Mammary microvascular endothelial cell (primary cell): ENCODE data around the gene RNF43.

DNA sequence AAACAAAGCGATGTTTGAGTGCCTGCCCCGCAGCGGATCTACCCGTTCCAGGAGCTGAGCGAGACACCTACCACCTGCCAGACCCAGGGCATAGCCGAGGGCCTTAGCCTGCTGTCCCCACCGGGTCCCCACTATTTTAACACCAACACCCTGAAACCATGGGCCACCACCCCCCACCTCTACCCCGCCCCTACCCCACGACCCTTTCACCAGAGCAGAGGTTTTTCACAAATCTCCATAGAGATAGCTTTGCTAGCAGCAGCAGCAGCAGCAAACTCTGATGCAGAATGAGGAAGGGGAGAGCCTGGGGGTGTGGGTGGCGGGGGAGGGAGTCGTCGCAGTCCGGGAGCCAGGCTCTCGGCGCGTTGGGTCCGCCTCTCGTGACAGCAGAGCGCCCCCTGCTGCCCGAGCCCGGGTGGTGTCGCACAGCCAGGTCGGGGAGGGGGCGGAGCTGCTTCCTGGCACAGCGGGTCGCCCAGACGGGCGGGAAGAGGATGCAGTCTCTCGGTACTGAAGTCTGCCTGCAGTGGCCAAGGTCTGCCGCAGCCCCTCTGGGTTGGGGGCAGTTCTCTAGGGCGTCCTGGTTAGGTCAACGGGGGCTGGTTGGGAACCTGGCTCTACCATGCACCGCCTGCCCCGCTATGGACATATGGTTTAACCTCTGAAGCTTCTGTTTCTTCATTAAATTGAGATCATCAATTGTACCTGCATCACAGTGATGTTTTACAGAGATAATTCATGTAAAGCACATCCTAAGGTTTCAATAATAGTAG is 38.1 kb upstream of the CCDC182 start:
- RAMPAGE, long total RNA = no peak

DNA sequence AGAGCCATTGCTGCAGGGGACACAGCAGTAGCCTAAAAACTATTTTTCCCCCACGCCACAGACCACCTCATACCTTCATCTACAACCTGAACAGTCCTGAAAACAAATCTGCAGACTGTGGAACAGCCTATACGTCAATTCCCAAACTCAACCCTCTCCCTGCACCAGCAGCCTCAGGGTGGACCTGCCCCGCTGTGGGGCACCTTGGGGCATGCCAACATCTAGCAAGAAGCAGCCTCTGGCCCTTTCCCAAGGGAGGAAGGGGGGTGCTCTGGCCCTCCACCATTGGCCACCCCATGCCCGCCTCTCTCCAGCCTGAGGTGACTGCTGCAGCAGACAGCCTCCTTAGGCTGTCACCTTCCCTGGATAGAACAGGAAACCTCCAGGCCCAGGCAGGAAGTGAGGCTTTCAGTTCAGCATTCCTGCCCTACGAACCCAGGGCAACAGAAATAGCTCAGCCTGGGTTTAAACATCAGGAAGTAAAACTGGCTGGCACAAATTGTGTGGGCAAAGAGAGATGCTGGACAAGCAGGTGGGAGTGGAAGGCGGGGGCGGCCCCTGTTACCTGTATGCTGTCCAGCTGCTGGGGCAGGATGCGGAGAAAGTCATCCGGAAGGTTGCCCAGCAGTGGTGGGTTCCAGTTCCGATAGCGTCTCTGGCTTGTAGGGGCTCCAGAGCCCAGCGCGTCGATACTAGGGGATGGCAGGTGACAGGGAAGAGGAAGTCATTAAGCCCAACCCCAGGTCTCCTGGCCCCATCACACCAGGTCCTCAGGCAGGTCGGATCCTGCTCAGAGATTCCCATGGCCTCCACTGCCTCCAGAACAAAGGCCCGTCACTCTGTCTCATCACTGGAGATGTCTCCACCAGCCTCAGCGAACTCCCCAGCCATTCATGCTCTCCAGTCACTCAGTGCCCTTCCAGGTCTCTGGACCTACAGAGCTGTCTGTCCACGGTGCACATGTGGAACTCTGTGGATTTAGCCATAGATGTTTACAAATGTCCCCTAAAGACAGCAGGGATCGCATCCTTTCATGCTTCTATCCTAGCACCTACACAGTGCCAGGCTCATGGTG is 23.5 kb upstream of the MRPS23 start:
- RAMPAGE, long total RNA = no peak

GRCh38 chr17:57911962-57912612 is 43.1 kb downstream of the CUEDC1 start:
- RAMPAGE, long total RNA = no peak

DNA sequence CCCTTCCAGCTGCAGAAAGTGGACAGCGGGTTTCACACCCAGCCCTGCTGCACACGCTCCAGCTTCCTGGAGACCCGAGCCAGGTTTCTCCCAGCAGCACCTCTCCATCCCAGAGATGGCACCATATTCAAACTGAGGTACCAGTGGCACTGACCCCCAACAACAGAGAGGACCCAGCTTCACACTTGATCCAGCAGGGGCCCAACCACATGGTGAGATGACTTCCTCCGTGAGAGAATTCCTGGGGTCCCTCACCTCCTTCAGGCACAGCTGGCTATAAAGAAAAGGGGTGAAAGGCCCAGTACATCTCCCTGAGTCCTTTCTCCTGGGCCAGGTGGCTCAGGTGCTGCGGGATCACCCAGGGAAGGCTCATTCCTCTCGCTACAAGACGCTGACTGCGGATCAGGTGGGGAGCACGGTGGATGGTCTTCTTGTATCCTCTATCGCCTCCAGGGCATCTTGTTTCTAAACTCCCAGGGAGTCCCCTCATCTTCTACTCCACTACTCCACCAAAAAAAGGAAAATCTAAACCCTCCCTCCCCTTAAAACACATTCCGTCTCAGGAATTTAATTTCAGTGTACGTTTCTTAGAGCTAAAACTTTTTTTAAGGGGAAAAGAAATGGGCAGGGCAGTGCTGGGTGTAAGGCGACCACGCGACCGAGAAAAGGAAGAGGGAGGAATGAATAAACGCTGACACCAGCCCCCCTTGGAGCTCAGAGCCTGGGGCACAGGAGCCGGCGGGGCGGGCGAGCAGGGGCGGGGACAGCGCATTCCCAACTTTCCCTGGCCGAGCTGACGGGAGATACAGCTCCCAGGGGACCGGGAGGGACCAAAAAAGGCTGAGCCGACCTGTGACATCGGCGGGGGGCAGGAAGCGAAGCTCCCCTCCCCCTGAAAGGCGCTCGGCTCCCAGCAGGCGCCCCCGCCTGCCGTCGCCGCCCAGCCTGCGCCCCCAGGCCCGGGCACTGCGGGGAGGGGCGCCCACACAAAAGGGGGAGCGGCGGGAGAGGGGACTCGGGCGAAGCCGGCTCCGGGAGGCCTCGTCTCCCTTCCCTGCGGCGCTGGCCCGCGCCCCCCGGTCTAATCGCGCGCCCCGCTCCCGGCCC is 1.0 kb downstream of the CUEDC1 start:
- RAMPAGE, long total RNA = no peak

DNA sequence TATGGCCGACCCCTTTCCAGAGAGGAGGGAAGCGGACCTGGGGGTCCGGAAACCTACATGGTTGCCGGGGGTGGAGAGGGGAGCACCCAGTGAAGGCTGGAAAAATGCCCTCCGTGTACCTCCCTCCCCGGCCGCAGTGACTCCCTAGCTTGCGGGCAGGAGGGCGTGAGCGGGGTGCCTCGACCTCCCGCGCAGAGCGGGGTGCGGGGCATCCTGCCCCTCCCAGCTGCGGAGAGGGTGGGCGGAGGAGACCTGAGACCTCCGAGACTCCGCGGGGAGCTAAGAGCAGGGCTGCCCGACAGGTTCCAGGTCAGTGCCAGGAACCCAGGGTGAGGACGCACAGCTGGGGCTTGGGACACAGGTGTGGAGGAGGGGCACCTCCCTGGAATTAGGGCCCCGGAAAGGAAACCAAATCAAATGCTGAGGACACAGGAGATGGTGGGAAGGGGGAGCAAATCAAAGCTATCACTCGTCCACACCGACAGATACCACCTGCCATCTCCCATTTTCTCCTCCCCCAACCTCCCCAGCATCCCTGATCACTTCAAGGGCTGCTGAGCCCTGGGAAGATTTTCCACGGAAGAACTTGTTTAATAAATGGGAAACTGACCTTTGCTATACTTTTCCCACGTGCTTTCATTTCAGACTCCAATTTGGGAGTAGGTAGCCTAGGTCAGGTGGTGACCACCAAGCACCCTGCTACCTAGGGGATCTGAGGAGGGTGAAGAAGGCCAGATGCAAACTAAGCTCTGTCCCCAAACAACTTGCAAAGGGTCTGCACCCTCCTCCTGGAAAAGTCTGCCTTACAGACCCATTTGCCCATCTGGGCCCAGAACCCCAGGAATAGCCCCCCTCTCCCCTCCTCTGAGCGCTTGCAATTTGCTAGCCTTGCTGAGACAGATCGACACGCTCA is 570 bp upstream of the CUEDC1 start:
- RAMPAGE, long total RNA = no peak

- RAMPAGE, long total RNA = no peak
Observed at GRCh38 chr17:57971960-57972913, 15.8 kb downstream of the VEZF1 start.

GRCh38 chr17:57982491-57983581 is 5.2 kb downstream of the VEZF1 start:
- RAMPAGE, long total RNA = no peak

DNA sequence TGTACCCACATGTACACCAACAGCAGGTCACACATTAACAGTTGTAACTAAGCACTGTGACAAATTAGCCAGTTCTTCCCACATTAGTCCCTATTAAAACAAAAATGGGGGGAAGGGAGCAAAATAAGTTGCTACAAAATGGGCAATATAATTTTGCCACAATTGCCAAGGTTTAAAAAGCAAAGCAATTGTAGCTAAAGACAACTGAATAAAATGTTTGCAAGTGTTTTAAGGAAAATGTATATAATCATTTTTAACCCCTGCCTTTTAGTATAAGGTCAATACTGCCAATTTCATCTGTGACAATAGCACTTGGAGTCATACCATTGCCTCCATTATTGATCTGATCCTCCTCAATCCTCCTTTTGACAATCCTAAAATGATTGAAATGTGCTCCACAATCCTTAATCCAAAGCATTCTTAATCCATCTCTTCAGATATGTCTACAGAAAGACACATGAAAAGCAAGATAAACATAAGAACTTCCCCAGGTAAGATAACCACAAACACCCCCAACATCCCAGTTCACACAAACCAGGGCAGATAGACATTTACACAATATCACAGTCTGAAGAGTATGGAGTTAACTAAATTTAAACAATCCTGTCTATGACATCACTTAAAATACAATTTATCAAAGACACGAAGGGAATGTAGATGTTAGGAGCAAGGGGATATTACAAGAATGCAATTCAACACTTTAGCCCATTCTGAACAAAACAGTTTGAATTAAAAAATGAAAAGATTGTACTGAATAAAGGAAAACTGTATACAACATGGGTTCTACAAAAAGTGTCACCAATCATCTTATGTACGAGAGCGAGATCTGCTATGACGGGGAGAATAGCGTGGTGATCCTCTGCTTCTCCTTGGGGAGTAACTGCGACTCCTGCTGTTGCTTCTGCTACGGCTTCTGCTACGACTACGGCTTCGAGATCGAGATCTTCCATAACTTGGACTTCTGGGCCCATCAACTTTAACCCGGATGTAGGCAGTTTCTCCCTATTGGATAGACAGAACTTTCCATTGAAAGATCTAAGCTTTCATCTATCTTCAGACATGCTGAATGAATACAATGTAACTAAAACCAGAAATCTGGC is 2.1 kb downstream of the SRSF1 start:
- RAMPAGE, long total RNA = no peak

- RAMPAGE, long total RNA = no peak
Observed at GRCh38 chr17:58305191-58305759, 23.3 kb downstream of the TSPOAP1 start.

DNA sequence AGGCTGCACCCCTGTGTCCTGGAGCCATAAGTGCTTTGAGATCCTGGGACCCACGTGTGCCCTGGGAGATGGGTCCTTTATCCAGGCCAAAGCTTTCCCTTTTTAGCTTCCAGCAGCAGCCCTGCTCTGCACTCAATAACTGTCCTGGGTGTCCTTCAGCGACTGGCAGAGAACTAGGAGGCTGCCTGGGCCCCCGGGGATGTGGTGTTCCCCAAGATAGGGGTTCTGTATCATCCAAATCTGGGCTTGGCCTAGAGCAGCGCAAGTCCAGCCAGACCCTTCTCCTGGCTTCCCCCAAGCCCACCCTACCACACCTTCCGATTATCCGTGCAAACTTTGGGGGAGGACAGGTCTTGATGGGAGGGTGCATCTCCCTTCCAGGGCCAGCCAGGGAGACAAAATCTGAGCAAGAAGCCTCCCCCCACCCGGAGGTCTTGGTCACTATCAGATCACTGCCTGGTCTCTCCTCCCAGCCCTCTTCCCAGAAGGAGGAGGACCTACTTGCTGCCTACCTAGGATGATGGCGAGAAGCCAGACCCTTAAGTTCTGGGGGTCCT is 4.8 kb downstream of the TSPOAP1 start:
- RAMPAGE, long total RNA = no peak

DNA sequence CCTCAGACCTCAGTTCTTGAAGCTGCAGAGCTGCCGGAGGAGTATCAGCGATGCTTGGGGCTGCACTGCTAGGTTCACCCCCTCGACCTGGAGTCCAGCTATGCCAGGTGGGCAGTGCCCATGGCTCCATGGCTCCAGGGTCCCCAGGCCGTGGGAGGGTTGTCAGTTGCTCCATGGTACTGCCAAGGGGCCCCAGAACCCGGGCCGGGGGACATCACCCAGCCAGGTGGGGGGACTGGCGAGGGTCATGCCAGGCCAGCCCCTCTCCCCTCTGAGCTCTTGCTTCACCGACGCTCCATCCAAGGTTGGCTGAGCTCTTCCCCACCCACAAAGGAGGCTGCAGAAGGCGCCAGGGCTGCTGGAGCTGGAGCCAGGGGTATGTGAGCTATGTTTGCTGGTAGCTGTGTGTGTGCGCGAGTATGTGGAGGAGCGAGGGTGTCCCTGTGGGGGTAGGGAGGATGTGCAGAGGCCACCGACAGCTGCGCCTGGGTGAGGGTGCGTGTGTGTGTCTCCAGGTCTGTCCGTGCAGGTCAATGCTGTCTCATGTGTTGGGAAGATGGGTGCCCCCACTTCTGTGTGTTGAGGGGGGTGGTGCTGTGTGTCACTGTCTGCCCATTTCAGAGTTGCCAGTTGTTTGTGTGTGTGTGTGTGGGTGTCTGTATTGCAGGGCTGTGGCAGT is 710 bp downstream of the TSPOAP1 start:
- RAMPAGE, long total RNA = no peak

- RAMPAGE, long total RNA = no peak
Observed at GRCh38 chr17:58334987-58335811, 6.6 kb upstream of the TSPOAP1 start.

DNA sequence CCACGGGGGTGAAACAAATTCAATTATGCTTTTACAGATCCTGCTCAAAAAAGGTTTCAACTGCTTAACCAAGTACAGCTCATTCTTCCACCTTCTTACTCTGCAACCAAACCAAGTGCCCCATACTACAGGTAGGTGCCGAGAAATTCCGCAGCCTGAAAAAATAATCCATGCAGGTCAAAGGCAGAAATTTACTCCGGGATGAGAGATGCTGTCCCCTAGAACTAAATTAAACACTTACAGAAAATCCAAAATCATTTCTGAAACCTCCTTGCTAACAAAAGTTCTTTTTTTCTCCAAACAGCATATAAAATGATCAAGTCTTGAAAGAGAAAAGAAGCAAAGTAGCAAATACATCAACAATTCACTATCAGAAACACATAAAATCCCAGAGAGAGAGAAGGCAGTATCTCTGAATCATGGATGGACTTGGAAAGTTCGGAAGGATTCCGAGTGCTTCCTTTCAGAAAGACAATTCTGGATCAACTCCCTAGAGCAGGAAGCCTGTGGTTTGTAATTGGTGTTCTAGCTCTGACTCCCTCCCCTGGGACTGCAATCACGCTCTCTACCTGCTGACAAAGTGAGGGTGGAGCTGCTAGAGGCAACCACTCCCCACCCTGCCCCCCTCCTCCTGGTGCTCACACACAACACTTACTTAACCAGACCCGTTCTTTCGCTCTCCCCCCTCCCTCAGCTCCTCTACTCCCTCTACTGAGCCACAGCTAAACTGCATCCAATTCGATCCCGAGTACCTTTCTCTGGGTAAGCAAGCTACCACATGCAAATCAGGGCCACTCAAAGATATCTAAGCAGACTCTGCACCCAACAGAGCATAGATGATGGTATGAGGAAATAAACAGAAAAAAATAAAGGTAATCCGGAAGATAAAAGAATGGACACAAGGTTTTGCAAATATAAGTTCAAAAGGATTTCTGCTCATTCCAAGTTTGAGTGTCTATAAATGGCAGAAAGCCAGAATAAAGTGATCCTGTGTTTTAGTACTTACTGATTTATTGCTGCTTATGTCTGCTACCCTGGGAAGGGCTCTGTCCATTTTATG is at the start of gene RNF43:
Gene RNF43 (minus strand): TSS at position 491 of the 1,060 bp plus-strand sequence.
- RAMPAGE, long total RNA = no peak

- RAMPAGE, long total RNA = no peak
Observed at GRCh38 chr17:58518477-58519040, 4.1 kb upstream of the MTMR4 start.

GRCh38 chr17:58531426-58532732 is 12.2 kb downstream of the SEPTIN4 start:
- RAMPAGE, long total RNA = no peak

GRCh38 chr17:58534843-58535654 is 9.1 kb downstream of the SEPTIN4 start:
- RAMPAGE, long total RNA = no peak

DNA sequence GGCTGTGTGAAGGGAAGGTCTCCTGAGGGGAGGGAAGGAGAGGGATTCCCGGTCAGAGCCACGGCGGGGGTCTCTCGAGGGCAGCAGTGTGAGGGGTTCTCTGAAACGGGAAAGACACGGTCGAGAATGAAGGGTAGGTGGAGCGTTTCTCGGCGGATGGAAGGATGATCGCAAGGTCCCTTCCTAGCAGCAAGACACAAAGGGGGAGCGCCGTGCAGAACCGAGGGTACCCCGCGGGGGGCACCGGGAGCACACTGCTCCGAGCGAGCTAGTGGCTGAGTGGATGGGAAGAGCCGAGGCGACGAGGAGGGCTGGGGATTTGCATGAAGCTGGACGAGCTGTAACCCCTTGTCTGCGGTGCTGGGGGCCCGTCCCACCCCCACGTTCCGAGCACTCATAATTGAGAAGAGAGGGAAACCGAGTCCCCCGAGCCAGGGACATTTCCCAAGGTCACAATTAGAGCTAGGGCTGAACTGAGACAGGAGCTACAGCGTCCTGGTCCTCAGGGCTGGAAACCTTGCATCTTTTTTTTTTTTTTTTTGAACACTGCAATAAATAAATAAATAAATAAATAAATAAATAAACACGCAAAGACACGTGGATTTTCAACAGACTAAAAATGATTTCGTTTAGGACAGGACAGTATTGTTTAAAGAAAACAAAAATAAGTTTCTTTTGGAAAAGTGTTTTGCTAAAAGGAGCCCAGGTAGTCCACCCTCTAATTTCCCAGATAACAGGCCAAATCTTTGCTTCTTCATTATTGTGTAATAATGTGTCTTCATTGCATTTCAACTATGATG is 785 bp downstream of the GDPD1 start:
- RAMPAGE, long total RNA = no peak

GRCh38 chr17:59337861-59338367 is 6.5 kb downstream of the YPEL2 start:
- RAMPAGE, long total RNA = no peak

- RAMPAGE, long total RNA = no peak
Observed at GRCh38 chr17:59361392-59362152, 30.1 kb downstream of the YPEL2 start.

DNA sequence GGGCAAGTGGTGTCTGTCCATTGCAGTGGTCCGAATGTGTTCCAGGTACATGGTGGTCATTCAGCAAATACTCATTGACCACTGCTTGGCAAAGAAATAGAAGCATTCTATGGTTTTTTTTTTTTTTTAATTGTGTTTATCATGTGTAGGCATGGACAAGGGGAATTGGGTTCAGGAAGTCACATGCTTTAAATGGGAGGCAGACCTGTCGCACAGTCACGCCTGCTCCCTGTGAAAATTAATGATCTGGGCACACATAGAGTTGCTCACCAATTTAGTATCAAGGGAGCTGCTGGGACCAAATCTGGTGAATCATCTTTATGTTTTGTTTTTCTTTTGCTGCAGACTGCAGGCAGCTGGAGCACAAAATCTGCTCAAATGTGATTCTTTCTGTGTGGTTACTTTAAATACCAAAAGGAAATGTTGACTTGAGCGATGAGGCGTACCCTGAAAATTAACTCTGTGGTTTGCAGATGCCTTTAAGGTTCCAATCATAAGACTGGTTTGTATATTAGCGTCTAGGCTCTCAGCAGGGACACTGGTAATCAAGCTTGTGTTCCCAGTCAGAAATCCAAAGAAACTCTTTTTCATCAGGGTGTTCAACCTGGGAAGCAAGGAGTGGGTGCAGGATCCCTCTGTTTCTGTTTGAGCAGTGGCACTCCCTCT is 30.8 kb downstream of the YPEL2 start:
- RAMPAGE, long total RNA = no peak